LUHMES (cell line): ENCODE measurements around the gene PLD1.

DNA sequence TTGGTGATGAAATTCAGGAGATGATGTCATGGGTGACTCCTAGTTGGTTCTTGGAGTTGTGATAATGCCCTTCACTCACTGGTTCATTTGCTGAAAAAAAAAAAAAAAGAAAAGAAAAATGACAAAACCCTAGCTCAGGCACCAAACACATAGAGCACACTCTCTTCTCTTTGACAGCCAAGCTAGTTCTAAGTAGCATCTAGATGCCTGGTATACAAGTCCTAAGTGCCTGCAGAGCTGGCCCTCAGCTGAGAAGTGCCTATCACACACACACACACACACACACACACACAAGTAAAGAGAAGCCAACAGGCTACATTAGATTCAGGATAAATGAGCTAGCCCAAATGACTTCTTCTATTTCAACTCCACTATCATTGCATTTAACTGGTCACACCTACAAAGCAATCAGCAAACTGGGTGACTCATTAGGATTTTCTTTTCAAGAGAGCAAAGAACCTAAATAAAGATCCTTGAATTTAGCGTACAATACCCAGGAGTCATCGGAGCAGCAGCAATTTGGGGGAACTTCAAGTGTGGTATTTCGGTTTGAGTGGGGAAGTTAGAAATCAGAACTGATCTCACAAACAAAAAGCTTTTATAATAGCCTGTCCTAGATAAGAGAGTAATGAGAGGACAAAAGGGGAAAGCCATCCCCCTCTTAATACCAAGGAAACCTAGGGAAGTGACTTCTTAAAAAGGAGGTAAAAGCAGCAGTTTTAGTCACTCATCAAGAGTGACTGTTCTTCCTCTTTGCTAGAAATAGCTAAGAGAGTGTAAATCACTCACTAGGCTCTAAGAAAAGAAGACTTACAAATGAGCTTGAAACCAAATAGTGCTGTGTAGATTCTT, 112.8 kb downstream of the TNIK start:
- PRO-cap = no peak

DNA sequence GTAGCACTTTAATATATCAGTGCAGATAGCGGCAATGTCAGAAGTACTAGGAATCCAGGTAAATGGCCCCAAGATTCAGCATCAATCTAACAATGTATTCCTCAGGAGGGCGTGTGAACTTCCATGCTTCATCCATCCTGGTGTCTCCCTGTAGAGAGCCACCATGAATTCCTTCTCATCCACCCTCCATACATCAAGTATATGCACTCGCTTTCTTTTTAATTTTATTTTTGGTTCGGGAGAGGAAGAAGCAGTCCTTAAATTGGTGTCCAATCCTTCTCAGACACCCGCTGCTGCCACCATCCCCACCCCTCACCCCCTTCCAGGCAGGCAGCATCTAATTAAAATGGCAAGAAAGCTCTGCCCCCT, 1.6 kb downstream of the TNIK start:
- PRO-cap = no peak

DNA sequence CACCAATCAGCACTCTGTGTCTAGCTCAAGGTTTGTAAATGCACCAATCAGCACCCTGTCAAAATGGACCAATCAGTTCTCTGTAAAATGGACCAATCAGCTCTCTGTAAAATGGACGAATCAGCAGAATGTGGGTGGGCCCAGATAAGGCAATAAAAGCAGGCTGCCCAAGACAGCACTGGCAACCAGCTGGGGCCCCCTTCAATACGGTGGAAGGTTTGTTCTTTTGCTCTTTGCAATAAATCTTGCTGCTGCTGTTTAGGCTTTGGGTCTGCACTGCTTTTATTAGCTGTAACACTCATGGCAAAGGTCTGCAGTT, 63.6 kb downstream of the PLD1 start:
- PRO-cap = no peak

- PRO-cap = no peak
Observed at GRCh38 chr3:171765038-171765746, 45.1 kb downstream of the PLD1 start.

- PRO-cap = no peak
Observed at GRCh38 chr3:171779270-171779687, 31.0 kb downstream of the PLD1 start.

GRCh38 chr3:171809824-171810905, at the start of gene PLD1:
PLD1 (minus strand) TSS chr3:171810483.
- PRO-cap = bidirectional peak, plus-strand start at chr3:171810607, minus-strand start at chr3:171810427

- PRO-cap = no peak
Observed at GRCh38 chr3:171813917-171814618, 3.8 kb upstream of the PLD1 start.

- PRO-cap = no peak
Observed at GRCh38 chr3:171967245-171967878, 72.0 kb upstream of the FNDC3B start.

GRCh38 chr3:172051256-172052415, 12.3 kb downstream of the FNDC3B start:
- PRO-cap = no peak

GRCh38 chr3:172081769-172082686, 42.6 kb downstream of the FNDC3B start:
- PRO-cap = no peak

DNA sequence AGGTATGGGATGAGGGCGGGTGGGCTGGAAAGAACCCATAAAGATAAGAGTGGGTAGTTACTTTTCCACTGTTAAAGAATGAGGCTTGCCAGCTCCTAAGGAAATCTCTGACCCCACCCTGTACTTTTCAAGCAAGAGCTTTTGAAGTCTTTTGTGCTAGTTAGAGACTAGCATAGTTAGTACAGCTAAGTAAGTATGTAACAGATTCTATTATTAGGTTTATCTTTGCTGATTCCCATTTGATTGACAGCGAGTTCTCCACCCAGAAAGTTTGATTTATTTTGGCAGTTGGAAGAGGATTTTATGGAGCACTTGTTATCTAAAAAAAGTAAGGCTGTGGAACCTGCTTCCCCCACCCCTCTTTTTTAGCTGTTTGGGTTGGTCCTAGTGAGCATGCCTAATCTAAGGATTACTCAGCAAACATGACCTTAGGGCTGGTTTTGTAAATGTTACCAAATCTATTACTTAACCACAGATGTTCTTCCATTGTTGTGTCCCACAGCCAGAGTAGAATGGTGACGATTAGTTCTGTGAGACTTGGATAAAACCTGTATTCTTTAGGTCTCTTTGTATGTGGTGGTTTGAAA, 57.6 kb downstream of the FNDC3B start:
- PRO-cap = no peak

- PRO-cap = no peak
Observed at GRCh38 chr3:172098440-172099298, 59.3 kb downstream of the FNDC3B start.

- PRO-cap = no peak
Observed at GRCh38 chr3:172137585-172138749, 98.6 kb downstream of the FNDC3B start.

DNA sequence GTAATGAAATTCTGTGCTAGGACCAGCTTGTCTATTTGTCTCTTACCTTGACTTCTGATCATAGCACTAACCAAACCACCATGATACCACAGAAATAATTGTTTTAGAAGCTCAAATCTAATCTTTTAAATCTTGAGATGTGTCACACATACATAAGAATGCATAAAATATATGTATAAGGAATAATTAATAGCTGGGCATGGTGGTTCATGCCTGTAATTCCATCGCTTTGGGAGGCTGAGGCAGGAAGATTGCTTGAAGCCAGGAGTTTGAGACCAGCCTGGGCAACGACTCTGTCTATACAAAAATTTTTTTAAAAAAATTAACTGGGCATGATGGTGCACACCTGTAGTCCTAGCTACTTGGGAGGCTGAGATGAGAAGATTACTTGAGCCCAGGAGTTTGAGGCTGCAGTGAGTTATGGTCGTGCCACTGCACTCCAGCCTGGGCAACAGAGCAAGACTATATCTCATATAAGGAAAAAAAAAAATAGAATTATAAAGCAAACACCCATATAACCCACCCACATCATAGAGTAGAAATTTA, 123.5 kb downstream of the FNDC3B start:
- PRO-cap = no peak

DNA sequence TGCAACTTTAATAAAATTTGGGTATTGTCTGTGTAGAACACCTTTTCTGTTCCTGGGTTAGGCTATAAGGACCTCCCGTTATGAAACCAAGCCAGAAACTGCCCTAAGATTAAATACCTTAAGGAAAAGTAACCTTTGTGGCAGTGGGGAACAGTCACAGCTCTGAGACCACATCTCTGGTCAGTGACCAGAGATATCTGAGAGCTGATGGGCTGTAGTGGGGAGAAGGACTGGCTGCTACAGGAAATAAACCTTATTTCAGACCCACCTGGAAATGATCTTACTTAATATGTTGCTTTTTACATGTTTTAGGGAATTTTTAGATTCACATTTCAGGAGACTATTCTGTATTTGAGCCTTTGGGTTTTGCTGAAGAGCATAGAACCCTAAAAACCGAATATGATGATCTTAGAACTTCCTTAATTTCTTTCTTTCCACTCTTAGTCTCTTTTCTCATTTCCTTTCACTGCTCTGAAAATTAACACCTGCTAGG, 175.9 kb downstream of the GHSR start:
- PRO-cap = no peak

DNA sequence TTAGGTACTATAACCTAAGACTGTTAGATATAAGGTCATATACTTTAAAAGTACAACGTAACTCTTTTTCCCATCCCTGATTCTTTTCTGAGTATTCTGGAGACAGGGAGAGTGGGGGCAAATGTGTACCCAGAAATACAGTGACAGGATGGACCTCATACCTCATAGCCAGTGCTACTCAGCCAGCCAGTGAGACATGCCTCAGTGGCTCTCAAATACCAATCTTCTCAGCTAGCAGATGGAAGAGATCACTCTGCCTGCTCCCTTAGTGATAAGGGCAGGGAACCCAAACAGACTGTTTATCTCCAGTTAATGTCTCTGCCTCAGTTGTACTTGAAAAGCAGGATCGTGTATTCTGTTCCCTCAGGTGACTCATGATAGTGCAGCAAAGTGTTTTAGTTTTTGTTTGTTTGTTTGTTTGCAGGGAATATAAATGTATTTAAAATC, 125.6 kb downstream of the GHSR start:
- PRO-cap = no peak

- PRO-cap = no peak
Observed at GRCh38 chr3:172342838-172343324, 105.4 kb downstream of the GHSR start.

- PRO-cap = no peak
Observed at GRCh38 chr3:172561567-172562740, 38.7 kb upstream of the TNFSF10 start.

GRCh38 chr3:172694409-172695030, 16.3 kb downstream of the NCEH1 start:
- PRO-cap = no peak

DNA sequence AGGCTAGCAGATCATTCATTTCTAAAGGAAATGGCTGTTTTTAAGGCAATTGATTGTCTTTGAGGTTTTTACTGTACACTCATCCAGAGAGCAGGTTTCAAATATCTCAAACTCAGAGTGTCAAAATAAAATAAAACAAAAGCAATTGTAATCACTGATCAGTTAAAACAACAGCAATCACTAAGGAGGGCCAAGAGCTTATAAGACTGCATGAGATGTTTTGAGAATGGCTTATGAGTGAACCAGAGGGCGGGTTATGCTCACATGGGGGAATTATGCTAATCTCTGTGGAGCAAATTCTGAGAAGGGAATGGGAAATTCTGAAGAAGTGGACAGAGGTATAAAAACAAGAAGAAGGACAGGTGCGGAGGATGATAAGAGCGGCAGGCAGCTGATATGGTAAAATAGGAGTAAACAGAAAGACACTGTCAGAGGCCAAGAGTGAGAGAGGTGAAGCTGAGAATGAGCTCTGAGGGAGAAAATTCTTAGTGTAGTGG, 134.0 kb downstream of the SPATA16 start:
- PRO-cap = no peak